ENCODE measurements around the genes GDAP1L1, FITM2, STK4 and WFDC5.

GRCh38 chr20:44211582-44212146, 1.1 kb upstream of the OSER1 start:
- PRO-cap = unidirectional peak, minus-strand start at chr20:44211749; unidirectional peak, minus-strand start at chr20:44211814

DNA sequence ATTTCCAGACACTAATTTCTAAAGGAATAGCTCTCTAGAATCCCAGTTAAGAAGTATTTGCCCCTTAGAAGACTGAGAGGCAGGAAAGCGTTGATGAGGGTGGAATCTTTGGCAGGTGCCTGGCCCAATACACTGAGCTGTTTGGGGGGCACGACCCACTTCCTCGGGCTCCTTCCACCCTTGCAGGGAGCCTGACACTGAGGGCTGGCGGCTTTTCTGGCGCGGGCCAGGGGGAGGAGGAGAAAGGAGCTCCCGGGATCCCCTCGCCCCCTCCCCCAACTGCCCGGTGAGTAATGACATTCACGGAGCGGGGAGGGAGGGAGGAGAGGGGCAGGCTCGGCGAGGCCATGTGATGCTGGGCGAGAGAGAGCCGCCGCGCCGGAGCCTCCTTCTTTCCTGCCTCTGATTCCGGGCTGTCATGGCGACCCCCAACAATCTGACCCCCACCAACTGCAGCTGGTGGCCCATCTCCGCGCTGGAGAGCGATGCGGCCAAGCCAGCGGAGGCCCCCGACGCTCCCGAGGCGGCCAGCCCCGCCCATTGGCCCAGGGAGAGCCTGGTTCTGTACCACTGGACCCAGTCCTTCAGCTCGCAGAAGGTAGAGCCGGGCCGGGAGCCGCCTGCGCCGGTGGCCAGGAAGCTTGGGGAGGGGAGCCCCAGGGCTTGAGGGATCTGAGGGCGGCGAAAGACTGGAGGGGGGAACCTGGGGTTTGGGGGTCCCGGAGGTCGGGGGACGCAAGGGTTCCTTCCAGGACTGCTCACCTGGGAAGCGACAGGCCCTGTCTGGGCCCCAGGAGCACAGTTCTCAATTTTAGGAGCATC, at the start of gene GDAP1L1:
TSS of gene GDAP1L1 (plus strand) at position 392 of the 822 bp plus-strand sequence.
- PRO-cap = no peak

DNA sequence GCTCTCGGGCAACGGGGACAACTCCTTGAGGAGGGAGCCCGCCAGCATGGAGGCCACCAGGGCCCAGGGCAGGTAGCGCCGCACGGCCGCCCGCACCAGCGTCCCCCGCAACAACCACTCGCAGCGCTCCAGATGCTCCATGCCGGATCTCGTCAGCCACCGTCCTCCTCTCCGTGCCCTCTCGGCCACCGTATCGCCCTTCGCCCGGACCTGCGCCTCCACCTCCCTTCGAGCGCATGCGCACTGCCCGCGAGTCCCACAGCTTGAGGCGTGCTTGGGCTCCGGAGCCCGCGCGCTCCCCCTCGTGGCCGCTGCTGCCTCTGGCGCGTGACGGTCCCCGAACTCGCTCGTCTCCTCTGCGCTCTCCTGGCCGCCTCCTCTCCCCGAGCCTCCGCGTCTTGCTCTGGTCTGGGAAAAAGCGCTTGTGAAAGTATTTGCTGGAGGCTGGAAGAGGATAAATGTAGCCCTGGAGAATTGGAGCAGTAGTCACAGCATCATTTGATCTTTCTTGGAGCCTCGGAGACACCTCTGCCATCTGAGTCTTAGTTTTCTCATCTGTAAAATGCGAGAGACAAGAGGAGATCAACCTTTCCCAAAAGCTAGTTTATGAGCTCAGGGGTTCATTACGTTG, at the start of gene FITM2:
TSS of gene FITM2 (minus strand) at position 195 of the 631 bp plus-strand sequence.
- PRO-cap = bidirectional peak, plus-strand start at position 311 of the sequence, minus-strand start at position 195 of the sequence

GRCh38 chr20:44326544-44327432, 10.1 kb upstream of the R3HDML start:
- PRO-cap = no peak

DNA sequence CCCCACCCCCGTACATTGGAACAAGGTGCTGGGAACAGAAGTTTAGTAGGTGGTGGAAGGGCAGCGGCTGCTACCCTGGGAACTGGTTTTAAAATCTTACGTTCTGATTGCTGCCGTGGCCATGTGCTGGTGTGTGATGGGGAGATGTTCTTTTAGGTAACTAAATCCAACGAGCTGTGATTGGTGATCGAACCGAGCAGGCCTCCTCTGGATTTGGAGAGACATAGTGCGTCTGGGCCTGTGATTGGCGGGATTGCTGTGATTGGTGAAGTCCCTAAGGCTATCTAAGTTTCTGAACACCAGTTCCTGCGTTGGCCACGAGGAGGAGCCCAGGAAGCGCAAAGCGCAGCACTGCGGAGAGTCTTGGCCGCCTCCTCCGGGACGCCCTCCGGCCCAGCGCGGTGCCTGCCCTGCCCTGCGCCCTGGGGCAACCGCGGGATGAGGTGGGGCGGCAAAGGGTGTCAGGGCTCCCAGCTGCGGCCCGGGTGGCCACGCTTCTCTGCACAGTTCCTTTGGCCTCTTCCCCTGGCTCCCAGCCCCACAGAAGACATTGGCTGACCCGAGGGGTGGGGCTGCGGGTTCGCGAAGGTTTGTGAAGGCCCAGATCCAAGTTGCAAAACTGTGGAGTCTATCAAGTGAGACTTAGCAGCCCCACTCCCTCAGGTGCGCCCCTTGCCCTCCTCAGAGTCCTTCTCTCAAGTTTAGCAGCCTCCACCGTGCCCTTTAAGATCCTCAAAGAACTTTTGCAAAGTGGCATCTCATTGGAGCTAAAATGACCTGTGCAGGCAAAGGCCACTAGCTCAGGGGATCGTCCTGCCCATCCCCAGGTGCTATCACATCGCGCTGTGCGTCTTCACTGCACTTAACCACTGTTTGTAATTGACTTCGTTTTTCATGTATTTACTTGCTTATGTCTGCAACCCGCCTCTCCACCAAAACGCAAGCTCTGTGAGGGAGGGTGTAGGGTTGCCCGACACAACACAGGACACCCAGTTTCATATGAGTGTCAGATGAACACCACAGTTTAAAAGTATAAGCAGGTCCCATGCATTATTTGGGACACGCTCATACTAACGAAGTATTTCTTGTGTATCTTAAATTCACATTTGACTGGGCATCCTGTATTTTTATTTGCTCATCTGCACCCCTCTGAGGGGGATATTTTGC, 33.3 kb downstream of the HNF4A start:
- PRO-cap = no peak

GRCh38 chr20:44431332-44432051, 44.2 kb upstream of the TTPAL start:
- PRO-cap = unidirectional peak, plus-strand start at chr20:44431840

- PRO-cap = no peak
Observed at GRCh38 chr20:44432056-44432600, 43.5 kb upstream of the TTPAL start.

DNA sequence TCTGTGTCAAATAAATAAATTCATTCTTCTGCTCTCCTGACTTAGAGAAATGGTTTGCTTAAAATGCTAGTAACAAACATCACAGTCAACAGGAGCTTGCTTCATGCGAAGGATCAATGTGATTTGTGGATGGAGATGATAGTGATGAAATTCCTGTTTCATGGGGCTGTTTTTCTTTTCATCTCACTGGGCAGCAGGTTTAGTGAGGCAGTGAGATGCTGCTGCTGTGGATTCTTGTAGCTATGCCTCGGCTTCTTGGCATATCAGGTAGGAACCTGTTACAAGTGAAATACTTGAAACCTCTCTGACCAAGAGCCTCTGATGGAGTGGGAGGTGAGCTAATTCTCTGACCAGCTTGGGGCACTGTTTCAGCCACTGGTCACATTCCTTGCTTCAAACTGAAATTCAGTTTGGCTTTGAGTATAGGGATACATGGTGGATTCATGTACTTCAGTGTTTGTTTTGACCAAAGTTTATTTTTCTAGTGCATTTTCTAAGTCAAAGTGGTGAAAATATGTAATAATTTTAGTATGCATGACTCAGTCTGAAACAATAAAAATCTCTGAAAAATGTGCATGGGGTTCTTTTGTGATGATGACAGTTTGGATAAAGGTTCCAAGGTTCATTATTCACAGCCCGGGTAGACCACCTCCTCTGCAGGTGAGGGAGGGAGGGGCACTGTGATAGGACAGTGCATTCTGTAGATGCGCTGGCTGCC, 18.5 kb downstream of the TTPAL start:
- PRO-cap = no peak

- PRO-cap = unidirectional peak, plus-strand start at chr20:44536482
Observed at GRCh38 chr20:44536351-44536639, 14.4 kb upstream of the SERINC3 start.

GRCh38 chr20:44618465-44618998, 33.0 kb downstream of the ADA start:
- PRO-cap = no peak

DNA sequence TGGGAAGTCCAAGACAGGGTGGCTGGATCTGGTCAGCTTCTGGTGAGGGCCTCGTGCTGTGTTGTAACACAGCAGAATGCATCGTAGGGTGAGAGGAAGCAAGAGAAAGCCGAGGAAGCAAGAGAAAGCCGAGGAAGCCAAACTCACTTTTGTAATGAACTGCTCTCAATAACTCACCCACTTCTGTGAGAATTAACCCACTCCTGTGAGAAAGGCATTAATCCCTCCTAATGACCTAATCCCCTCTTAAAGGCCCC, 9.3 kb upstream of the ADA start:
- PRO-cap = no peak

DNA sequence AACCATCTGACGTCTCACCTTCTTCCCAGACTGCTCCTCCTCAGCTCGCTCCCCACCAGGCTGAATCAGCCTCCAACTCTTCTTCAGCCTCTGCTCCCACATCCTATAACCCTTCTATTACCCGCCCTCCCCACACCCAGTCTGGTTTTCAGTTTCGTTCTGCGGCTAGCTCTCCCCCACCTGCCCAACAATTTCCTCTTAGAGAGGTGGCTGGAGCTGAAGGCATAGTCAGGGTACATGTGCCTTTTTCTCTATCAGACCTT, 20.1 kb upstream of the ADA start:
- PRO-cap = no peak

GRCh38 chr20:44695401-44696310, 19.5 kb upstream of the CCN5 start:
- PRO-cap = no peak

DNA sequence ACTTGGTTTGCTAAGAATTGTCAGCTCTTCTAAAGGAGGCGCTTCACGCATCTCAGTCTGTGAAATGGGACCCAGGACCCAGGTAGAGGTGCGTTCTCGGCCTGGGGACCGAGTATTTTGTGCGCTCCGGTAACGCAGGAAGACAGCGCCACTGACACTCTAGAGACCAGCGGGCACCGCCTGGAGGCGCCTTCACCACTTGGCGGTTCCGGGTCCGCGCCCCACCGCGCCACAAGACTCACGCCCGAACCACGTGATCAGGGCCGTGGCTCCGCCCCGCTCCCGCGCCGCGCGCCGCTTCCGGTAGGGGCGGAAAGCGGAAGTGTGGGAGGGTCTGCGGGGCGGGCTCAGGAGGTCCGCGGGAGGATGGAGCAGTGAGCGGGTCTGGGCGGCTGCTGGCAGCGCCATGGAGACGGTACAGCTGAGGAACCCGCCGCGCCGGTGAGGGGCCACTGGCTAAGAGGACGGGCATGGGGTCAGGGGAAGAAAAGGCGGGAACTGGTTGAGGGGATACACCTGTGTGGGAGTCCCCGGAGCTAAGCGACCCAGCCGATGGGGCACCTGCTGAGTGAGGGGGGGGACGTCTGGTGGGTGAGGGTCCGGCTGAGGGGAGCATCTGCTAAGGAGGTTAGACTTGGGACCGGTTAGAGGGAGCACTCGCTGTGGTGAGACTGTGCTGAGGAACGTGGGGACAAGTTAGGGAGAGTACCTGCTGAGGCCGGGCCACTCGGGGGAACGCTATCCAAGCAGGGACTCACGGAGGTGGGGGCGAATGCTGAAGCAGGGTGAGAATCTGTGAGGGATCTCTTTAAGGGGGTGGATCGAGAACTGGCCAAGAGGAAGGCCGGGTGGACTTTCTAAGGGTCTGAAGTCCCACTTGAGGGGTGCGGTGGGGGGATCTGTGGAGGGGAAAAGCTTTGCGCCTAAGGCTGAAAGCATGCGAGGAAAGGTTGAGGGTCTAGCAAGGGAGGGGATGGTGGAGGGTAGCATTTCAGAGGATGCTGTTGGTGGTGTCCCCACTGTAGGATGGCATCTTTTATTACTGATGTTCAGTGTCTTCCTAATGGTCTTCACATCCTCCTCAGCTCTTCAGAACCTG, at the start of gene STK4:
TSS of gene STK4 (plus strand) at position 350 of the 1,099 bp plus-strand sequence.
- PRO-cap = bidirectional peak, plus-strand start at position 374 of the sequence, minus-strand start at position 167 of the sequence

DNA sequence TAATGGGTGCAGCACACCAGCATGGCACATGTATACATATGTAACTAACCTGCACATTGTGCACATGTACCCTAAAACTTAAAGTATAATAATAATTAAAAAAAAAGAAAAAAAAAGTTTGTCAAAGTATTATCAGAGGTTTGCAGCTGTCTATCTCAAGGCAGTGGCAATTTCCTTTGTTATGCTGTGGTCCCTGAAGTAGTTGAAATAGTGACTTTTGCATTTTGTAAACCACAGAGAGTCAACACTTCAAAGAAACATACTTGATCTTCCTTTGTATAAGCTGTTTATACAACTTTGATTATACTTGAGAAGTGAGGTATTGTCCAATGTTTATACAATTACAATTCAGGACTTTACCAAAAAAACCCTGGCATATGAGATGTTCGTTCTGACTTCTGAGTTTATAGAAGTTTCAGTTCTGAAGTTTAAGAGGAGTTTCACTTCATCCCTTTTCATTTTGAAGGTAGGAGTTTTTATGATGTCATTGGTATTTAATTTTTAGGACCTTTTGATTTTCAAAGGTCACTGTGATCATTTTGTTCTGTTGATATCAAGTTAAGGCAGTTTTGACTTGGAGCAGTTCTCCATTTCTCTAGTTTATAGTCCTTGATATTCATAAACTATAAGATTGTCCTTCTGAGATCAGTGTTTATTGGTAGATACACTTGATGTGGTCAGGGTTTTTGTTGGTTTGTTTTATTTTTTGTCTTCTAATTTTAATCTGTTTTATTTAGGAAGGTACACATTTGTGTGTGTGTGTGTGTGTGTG, 4.0 kb downstream of the STK4 start:
- PRO-cap = unidirectional peak, minus-strand start at position 178 of the sequence

DNA sequence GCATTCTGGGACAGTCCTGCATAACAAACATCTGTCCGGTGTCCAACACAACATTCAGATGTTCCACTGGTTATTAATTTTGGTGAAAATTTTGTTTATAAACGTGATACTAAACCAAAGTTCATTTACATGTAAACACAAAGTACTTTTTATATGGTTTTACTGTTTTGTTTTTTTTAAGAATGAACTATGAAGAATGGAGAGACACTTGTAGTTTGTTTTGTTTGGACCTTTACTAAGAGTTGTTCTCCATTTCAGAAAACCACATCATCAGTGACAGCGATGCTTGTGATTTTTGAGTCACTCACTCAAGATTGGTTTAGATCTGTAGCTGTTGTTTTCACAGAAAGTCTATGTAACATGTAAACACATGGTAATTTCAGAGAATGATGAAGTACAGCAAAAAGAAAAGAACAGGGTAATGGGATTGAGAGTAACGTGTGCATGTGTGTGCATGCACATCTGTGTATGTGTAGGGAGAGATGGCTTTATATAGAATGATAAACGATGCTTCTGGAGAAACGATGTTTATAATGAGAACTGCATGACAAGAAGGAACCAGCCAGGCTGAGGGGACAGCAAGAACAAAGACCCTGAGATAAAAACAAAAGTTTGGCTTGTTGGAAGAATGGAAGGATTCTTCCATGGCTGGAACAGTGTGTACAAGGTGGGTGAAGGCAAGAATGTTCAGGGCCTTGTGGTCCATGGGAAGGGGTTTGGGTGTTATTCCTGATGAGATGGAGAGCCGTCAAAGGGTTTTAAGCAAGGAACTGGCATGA, 19.6 kb downstream of the KCNS1 start:
- PRO-cap = unidirectional peak, plus-strand start at position 506 of the sequence

GRCh38 chr20:45114945-45115633, at the start of gene WFDC5:
Gene WFDC5, minus strand, starts transcription at chr20:45115174.
- PRO-cap = no peak

DNA sequence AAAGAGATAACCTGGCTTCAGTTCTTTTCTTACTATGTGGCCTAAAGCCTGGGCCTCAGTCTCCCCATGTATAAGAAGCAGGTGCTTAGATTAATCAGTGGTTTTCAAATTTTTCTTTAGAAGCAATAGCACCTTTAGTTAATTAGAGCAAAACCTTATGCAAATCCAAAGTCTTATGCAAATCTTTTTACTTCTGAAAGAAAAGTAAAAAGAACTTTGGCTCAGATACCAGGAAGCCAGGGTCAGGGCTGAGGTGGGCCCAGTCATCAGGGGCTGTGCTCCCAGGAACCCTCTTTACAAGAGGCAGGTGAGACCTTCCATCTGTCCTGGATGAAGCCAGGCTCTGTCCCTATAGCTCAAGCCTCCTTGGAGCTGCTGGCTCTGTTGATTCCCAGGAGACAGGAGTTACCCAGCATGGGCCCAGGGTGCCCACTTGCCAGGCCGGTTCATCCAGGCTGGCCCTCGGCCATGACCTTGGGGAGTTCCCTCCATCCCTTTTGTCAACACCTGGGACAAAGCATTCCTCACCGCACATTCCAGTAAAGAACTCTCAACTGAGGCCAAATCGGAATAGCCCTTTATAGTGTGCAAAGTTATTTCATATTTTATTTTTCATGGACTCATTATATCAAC, 18.9 kb downstream of the SDC4 start:
- PRO-cap = no peak

DNA sequence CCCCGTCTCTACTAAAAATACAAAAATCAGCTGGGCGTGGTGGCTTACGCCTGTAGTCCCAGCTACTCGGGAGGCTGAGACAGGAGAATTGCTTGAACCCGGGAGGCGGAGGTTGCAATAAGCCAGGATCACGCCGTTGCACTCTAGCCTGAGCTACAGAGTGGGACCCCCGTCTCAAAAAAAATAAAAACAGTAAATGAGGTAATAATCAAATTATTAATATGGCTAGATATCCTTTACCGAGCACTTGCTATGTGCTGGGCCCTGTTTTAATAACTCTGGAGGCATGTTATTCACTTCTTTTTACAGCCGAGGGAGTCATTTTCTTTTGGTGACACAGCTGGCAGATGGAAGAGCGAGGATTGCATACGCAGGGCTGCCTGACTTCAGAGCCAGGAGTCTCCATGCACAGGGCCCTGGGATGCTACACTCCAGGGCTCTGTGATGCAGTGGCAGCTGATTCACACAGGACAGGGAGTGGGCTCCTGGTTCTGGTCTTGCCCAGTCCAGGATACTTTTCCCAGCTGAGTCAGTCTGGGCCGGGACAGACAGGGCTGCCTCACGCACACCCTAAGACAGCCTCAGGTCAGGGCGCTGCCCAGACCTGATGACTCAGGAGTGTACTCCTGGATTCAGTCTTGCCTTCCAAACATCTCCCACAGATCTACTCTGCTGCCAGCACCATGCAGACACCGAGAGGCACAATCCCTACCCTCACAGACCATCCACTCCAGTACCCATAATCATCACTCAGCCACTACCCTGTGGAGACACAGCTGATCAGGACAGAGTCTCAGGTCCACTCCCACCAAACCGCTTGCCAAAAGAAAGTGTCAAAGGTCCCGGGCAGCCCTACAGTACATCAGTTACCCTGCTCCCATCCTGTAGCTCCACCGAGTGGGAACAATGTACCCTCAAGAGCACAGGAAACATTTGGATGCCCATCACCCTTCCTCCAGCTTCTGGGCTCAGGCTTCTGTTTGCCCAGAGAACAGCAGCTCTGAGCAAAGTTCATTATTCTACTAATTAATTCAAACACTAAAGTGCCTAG, 11.7 kb downstream of the SDC4 start:
- PRO-cap = bidirectional peak, plus-strand start at position 661 of the sequence, minus-strand start at position 458 of the sequence

DNA sequence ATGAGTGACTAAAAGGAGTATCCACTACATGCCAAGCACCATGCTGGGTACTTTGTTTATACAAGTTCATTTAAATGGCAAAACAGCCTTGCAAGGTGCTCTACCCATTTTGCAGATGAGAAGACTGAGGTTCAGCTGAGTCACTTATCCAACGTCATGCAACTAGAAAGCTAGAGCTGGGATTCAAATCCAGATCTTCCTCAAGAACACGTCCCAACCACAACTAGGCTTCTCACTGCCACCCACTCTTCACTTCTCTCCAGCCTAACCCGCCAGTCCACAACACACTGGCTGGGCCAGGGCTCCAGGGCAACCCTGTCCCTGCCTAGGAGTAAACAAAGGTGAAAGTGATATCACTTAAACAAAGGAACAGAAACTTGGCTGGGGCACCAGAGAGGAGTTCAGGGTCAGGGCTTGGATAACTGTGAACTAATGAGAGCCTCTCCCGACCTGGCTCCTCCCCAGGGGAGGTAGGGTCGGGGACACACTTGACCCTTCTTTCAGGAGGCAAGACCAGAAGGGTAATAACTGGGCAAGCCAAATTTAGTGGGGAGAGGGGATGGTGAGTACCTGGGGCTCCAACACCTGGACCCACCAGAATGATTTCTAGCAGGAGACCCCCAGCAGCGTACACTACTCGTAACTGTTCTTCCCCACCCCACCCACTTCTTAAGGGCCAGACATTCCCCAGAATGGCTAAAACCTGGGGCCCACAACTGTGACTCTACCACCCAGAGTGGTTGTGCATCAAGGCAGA, 7.8 kb downstream of the SDC4 start:
- PRO-cap = no peak